Right common carotid artery plus branches (tissue), 1 donor: ENCODE measurements around the genes DERL3, GUCD1, GGT1 and HPS4.

GRCh38 chr22:23838642-23839624, at the start of gene DERL3:
DERL3 (minus strand) TSS chr22:23839006.
- PRO-cap, result no peak

DNA sequence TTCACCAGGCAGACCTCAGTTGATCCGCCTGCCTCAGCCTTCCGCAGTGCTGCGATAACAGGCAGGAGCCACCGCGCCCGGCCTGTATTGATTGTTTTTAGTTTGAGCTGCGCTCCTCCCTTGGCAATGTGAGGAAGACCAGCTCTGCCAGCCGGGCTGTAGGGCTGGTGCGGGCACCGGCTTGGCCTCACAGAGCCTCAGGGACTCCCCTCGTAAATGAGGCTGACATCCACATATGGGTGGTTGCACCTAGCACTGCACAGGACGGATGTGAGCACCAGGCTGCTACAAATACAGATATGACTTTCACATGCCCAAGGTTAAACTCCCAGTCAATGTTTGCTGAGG, 7.5 kb upstream of the SLC2A11 start:
- PRO-cap, result no peak

- PRO-cap, result no peak
Observed at GRCh38 chr22:23882681-23882964, 11.6 kb upstream of the MIF start.

- PRO-cap, result no peak
Observed at GRCh38 chr22:24183169-24183962, 2.1 kb downstream of the SUSD2 start.

- PRO-cap, result no peak
Observed at GRCh38 chr22:24400930-24401891, 26.2 kb upstream of the ADORA2A start.

GRCh38 chr22:24467050-24467346, 28.1 kb upstream of the UPB1 start:
- PRO-cap, result no peak

- PRO-cap, result no peak
Observed at GRCh38 chr22:24499546-24500126, 4.5 kb downstream of the UPB1 start.

GRCh38 chr22:24503159-24504109, 8.3 kb downstream of the UPB1 start:
- PRO-cap, result no peak

DNA sequence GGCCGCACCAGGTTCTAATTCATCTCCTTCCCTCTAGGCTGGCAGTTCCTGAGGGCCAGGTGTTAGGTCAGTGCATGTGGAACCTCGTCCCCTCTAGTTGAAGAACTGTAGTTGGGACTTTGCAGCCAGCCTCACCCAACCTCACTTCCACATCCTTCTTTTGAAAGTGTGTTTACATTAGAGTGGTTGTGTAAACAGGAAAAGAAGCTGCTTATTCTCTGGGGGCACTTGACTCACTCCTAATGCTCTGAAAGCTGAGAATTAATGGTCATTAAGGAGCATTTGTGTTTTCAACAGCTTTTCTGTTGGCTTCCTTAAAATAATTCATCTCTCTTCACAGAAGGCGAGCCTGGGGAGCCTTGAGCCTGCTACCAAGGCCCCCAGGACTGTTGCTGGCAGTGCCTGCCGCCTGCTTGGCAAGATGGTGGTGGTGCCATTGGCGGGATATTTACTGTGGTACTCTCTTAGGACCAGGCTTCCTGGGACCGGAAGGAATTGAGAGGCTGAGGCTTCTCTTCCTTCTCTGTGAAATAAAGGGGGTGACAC, 11.9 kb downstream of the UPB1 start:
- PRO-cap, result no peak

- PRO-cap, result no peak
Observed at GRCh38 chr22:24507737-24508203, 12.6 kb downstream of the UPB1 start.

GRCh38 chr22:24533556-24533755, 21.5 kb downstream of the GUCD1 start:
- PRO-cap, result no peak

- PRO-cap, result bidirectional peak, plus-strand start at chr22:24555484, minus-strand start at chr22:24555110
Observed at GRCh38 chr22:24554266-24555303, at the start of gene GUCD1. GUCD1 (minus strand) TSS chr22:24555138.

GRCh38 chr22:24593740-24594108, 851 bp upstream of the LRRC75B start:
- PRO-cap, result no peak

DNA sequence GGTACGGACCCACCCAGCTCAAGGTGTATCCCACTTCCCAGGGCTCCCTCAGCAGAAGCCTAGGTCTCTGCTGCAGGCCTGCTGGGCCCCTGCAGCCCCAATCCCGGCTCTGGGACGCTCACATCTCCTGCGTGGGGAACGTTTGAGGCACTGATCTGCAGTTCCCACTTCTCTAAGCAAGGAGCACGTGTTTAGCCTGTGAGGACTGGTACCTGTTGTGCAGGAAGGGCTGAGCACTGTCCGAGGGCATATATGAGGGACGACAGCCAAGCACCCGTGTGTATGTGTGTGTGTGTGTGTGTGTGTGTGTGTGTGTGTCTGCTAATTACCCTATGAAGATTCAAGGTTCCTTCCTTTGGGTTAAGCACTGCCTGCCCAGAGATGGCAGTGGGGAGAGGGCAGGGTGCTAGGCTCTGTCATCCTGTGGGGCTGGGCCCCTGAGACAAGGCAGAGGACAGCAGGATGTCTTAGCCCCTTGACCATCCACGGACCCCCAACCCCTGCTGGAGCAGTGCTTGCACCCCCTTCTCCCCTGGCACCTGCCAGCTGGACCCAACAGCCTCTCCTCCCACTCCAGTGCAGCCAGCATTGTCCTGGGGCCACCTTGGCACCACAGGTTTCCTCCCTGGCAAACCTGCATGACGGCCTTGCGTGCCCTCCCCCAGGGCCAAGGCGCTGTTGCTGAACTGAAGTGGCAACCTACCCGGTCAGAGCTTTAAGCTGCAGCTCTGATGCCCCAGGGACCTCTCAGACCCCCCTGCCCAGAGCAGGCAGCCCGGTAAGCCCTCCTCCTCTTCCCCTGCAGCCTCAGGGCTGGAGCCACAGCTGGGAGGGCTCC, 1.5 kb upstream of the LRRC75B start:
- PRO-cap, result no peak

DNA sequence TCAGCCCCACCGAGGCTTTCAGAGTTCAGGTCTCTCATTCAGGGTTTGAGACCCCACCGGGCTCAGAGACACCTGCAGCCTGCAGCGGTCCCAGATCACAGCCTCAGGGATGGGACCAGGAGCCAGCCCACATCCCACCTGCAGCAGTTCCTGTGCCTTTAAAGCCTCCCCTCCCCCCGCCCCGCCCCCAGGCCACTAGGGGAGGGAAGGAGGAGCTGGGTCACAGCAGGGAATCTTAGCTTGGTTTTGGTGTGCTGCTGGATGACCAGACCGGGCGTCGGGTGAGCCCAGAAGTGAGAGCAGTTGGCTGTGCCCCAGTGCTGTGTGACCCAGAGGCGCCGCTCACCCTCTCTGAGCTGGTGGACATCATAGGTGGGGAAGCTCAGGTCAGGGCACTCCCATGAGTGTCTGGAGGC, at the start of gene GGT1:
TSS of gene GGT1 (plus strand) at position 244 of the 416 bp plus-strand sequence.
- PRO-cap, result no peak

GRCh38 chr22:24952871-24953879, 659 bp downstream of the KIAA1671 start:
- PRO-cap, result unidirectional peak, plus-strand start at chr22:24953085

DNA sequence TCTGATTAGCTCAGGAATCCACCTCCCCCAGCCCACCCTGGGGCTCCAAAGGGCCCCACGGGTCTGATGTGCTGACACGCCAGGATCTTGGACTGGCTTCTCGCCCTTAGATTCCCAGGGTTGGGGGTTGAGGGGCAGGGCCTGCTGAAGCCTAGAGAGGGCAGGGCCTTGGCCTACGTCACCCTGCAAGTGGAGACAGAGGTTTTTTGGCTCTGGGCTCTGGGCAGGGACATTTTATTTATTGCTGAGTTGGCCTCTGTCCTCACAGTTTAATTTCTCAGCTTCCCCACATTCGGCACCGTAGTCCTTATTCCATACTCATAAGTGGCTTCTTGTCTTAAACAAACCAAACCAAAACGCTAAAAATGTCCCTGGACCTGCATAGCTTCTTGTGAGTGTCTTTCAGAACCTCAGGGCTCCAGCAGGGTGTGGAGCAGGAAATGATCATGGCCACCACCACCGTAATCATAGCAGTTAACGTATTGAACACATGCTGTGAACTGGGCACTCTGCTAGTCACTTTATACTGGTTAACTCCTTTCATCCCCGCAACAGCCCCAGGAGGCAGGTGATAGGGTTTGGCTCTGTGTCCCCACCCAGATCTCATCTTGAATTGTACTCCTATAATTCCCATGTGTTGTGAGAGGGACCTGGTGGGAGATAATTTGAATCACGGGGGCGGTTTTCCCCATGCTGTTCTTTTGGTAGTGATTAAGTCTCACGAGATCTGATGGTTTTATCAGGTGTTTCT, 25.2 kb downstream of the KIAA1671 start:
- PRO-cap, result bidirectional peak, plus-strand start at position 241 of the sequence, minus-strand start at position 94 of the sequence

GRCh38 chr22:25110638-25111660, 88.7 kb upstream of the CRYBB3 start:
- PRO-cap, result no peak

- PRO-cap, result no peak
Observed at GRCh38 chr22:25374227-25374905, 154.9 kb downstream of the CRYBB2 start.

GRCh38 chr22:26483026-26484212, at the start of gene HPS4:
HPS4 (minus strand) TSS chr22:26483783.
- PRO-cap, result bidirectional peak, plus-strand start at chr22:26483877, minus-strand start at chr22:26483828